ENCODE measurements around a stretch of chr11.

- PRO-cap, 3 experiments = no peak in any of the 3 experiments
- RAMPAGE, long total RNA, 4 experiments = no peak in any of the 4 experiments
- RRBS = no CpG with 5 or more reads among the region's 5 CpGs
These were observed 19.7 kb upstream of the PDE2A start for GRCh38 chr11:72693937-72694264.

DNA sequence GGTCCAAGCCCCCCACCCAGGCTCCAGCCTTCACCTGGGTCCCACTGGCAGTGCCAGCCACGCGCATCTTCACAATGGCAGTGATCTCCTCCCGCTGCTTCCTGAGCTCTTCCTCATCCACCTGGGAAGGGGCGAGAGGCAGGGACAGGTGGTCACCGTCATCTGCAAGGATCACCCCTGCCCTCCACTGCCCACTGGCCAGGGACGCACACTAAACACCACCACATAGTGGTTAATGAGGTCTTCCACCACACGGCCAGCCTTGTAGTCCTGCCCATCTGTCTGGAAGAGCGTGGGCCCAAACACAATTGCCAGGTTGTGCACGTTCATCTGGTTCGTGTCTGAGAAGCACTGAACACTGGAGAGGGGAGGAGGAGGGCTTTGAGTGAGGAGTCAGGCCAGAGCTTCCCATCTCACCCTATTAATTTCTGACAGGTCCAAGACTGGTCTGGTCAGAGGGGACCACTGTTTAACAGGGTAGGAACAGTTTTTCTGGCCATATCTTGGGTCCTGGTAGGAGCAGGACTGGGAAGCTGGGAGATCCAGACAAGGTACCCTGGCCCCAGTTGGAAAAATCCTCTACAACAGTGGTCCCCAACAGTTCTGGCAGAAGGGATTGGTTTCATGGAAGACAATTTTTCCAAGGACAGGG is 21.4 kb upstream of the PDE2A start:
- PRO-cap, 3 experiments = no peak in any of the 3 experiments
- RAMPAGE, long total RNA, 4 experiments = no peak in any of the 4 experiments
- RRBS = no CpG with 5 or more reads among the region's 10 CpGs

GRCh38 chr11:72696375-72696883 is 22.2 kb upstream of the PDE2A start:
- PRO-cap, 3 experiments = no peak in any of the 3 experiments
- RAMPAGE, long total RNA, 4 experiments = no peak in any of the 4 experiments
- RRBS = no CpG with 5 or more reads among the region's 9 CpGs

DNA sequence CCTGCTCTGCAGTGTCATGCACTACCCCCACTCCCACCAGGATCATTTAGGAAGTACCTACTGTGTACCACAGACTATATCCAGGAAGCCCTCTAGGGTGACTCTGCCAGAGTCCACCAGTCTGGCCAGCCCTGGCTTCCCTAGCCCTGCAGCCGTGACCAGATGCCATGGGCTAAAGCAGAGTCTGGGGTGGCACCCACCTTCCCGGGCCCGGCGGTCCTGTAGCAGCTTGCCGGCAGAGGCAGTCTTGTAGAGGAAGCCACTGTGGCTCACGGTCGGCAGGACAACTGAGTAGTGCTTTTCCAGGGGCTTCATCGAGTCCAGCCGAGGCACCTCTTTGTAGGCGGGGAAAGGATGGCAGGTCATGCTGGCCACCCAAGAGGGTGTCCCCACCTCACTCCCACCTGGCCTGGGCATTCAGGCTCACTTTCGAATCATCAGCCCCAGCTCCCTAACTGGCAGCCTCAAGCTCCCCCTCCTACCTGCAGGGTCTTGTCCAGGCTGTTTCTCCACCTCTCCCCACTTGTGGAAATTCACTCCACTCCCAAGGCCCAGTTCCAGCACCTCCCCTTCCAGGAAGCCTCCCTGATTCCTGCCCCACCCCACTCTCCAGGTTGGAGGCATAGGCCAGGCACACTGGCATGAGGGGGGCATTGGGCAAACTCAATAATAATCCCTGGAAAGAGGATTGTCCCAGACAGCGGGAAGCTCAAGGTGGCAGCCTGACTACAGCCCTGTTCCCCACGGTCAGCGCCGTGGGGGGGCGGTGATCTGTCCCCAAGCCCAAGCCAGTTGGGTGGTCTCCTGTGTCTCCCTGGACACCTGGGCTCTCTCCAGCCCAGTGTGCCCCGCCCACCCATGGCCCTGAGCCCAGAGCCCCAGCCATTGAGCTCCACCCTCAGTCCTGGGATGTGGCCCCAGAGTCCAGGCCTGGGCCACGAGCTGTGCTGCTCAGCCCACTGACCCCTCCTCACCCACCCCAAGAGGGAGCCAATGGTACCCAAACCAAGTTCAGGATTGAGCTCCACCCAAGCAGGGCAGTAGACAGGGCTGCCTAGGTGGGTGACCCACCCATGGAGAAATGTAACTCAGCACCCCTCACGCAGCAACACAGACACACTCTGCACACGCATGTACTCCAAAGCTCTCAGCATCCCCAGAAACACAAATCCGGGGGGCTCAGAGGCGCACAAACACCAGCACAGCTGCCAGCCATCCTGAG is 27.6 kb upstream of the PDE2A start:
- PRO-cap, 3 experiments = no peak in any of the 3 experiments
- RAMPAGE, long total RNA, 4 experiments = no peak in any of the 4 experiments
- RRBS = no CpG with 5 or more reads among the region's 22 CpGs

DNA sequence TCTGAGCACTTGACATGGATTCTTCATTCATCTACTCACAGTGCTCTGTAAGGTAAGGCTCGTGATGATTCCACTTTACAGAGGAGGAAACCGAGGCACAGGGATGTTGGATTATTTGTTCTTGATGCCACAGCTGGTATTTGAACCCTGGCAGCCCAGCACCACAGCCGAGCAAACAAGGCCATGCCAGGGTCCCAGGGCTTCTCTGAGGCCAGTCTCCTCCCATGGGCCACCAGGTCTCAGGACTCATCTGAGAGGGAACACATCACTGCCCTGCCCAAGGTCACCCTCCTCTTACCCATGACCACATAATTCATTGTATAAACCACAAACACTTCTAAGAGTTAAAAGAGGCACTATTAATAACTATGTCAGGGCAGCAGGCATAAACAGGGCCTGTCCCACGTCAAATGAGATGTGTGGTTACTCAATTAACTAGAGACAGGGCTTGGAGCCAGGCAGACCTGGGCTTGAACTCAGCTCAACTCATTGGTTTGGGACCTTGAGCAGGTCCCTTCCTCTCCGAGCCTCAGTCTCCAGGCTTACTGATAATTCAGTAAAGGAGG is 33.2 kb downstream of the ARAP1 start:
- PRO-cap, 3 experiments = peak in 1 of 3 experiments; most common plus-strand start position 489 of the sequence (in 1); most common minus-strand start position 241 of the sequence (in 1)
- RAMPAGE, long total RNA, 4 experiments = no peak in any of the 4 experiments
- RRBS = no CpG with 5 or more reads among the region's 5 CpGs

DNA sequence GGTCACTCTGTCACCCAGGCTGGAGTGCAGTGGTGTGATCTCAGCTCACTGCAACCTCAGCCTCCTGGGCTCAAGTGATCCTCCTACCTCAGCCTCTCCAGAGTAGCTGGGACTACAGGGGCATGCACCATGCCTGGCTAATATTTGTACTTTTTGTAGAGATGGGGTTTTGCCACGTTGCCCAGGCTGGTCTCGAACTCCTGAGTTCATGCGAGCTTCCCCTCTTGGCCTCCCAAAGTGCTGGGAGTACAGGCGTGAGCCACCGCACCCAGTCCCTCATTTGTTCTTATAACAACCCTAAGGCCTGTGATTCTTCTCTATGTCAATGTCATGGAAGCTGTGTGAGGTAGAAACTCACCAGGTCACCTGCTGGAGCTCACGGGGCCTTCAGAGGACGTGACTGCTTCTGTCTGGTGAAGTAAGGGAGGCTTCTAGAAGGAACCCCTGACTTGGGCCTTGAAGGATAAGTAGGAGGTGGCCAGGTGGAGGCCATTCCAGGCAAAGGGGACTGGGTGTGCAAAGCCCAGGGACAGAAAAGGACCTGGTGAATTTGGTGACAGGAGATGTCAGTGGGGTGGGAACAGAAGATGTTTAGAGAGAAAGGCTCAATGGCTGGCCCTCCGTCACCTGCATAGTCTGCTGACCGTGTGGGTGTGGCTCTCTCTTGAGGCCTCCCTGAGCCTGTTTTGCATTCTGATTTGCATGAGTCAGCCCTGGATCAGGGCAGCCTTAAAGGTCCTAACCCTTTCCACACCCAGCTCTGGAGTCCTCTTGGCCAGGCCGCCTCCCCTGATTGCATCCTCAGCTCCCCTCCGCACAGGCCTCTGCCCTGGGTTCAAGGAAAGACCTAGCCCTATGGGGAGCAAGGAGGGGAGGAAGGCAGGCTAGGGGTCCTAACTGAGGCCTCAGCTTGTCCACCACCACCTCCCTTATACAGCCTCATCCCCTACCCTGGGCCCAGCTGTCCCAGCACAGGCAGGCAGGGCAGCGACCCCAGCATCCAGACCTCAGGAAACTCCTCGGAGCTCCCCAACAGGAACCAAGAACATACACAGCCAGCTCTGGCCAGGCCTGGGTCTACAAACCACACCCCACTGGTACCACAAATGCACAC is 14.2 kb downstream of the ARAP1 start:
- PRO-cap, 3 experiments = peak in 2 of 3 experiments; most common plus-strand start position 763 of the sequence (in 1); most common minus-strand start position 638 of the sequence (in 1)
- RAMPAGE, long total RNA, 4 experiments = no peak in any of the 4 experiments
- RRBS = no CpG with 5 or more reads among the region's 13 CpGs

DNA sequence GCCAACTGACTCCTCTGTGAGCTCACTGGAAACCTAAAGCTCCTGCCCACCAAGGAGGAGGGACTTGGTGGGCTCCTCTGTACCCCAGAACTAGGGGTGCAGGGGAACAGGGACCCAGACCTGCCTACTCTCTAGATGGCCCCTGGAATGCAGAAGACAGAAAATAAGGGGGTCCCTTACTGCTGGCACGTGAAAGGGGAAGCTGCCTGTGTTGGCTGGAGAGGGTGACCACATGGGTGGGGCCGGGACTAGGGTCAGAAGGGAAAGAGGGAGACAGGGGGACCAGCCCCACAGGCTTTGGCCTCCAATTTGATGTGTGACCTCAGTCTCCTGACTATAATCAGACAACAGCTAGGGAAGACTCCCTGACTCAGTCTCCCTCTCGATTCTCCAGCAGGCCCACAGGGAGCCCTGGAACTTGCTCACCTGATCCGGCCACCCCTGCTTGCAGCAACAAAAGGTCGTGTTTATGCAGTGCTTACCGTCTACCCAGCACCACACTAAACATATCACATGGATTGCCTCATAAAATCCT is 10.3 kb downstream of the ARAP1 start:
- PRO-cap, 3 experiments = no peak in any of the 3 experiments
- RAMPAGE, long total RNA, 4 experiments = no peak in any of the 4 experiments
- RRBS = no CpG with 5 or more reads among the region's 6 CpGs

GRCh38 chr11:72754314-72755450 is 2.5 kb upstream of the ARAP1 start:
- PRO-cap, 3 experiments = peak in 2 of 3 experiments; most common plus-strand start chr11:72754474 (in 1)
- RAMPAGE, long total RNA, 4 experiments = start-site peak on the minus strand in 3 of 4 experiments, at chr11:72754954-72755134 at its widest, 63 to 415 reads per replicate
- RRBS = 79% methylated on average over 17 of the region's 59 CpGs

- PRO-cap, 3 experiments = no peak in any of the 3 experiments
- RAMPAGE, long total RNA, 4 experiments = no peak in any of the 4 experiments
- RRBS = no CpG with 5 or more reads among the region's 2 CpGs
These were observed 20.5 kb upstream of the ARAP1 start for GRCh38 chr11:72772626-72773203.

GRCh38 chr11:72776811-72777543 is 16.9 kb downstream of the STARD10 start:
- PRO-cap, 3 experiments = peak in 3 of 3 experiments; most common plus-strand start chr11:72777293 (in 2); most common minus-strand start chr11:72777176 (in 2)
- RAMPAGE, long total RNA, 4 experiments = no peak in any of the 4 experiments
- RRBS = no CpG with 5 or more reads among the region's 7 CpGs

DNA sequence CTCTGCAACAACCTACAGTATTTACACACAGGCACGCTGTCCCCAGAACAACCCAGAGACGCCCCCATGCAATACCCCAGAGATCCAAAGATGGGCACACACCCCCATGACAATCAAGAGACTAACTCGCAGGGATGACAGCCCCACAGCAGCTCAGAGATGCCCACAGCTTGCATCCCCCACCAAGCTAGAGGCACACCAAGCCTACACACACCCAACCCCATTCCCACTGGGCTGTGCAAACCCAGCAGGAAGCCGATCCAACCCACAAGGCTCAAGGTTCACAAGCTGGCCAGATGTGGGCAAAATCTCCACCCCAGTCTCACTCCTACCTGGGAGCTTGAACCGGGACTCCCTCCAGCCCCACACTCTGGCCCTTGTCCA is 11.7 kb downstream of the STARD10 start:
- PRO-cap, 3 experiments = peak in 1 of 3 experiments; most common minus-strand start position 324 of the sequence (in 1)
- RAMPAGE, long total RNA, 4 experiments = no peak in any of the 4 experiments
- RRBS = no CpG with 5 or more reads among the region's 5 CpGs

GRCh38 chr11:72807094-72807767 is 7.0 kb upstream of the ATG16L2 start:
- PRO-cap, 3 experiments = no peak in any of the 3 experiments
- RAMPAGE, long total RNA, 4 experiments = no peak in any of the 4 experiments
- RRBS = no CpG with 5 or more reads among the region's 5 CpGs

DNA sequence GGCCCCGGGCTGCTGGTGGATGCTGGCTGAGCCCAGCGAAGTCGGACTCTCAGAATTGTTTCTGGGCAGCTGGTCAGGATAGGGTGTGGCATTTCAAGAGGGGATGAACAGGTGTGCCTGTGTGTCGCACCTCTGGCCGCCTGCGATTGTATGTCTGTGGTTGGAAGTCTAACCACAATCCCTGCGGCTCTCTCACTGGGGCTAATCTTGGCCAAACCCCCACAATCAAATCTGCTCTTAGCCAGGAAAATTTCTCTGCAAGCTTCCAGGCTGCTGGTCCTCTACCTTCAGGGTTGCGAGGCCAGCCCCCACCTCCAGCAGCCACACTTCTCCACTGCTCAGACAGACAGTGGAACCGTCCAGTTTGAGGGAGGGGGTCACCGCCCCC is 897 bp downstream of the ATG16L2 start:
- PRO-cap, 3 experiments = no peak in any of the 3 experiments
- RAMPAGE, long total RNA, 4 experiments = no peak in any of the 4 experiments
- RRBS = no CpG with 5 or more reads among the region's 10 CpGs

- PRO-cap, 3 experiments = no peak in any of the 3 experiments
- RAMPAGE, long total RNA, 4 experiments = no peak in any of the 4 experiments
- RRBS = no CpG with 5 or more reads among the region's 4 CpGs
These were observed 128.2 kb downstream of the FCHSD2 start for GRCh38 chr11:73013668-73014622.

- PRO-cap, 3 experiments = no peak in any of the 3 experiments
- RAMPAGE, long total RNA, 4 experiments = no peak in any of the 4 experiments
- RRBS = no CpG with 5 or more reads among the region's 4 CpGs
These were observed 5.3 kb downstream of the FCHSD2 start for GRCh38 chr11:73136839-73137222.

- PRO-cap, 3 experiments = no peak in any of the 3 experiments
- RAMPAGE, long total RNA, 4 experiments = no peak in any of the 4 experiments
- RRBS = no CpG with 5 or more reads among the region's 6 CpGs
These were observed 11.0 kb upstream of the FCHSD2 start for GRCh38 chr11:73152823-73153883.

DNA sequence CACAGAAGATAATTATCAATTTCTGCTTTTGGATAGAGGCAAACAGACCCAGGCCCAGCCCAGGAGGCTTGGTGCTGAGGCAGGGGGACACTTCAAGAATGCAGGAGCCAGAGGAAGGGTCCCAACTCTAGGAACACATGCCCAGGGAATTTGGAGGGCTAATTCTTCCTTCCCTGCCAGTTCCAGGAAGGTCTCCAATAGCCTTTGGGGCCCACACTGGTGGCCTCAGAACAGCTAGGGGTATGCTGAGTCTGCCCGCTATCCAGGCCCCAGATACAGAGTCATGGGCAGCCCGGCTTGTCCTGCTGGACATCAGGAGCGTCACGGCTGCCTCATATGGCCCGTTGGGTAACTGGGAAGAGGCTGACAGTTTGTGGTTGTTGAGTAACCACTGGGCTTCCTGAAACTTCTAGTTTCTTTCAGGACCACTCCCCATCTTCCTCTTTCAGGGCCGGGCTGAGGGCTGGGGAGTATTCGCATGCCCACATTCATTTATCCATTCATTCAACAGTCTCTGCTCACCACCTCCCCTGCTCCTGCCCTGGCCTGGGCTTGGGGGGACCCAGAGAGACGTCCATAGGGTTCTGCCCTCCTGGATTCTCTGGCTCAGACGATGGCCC is 13.5 kb upstream of the P2RY2 start:
- PRO-cap, 3 experiments = peak in 1 of 3 experiments; most common plus-strand start position 498 of the sequence (in 1); most common minus-strand start position 275 of the sequence (in 1)
- RAMPAGE, long total RNA, 4 experiments = no peak in any of the 4 experiments
- RRBS = no CpG with 5 or more reads among the region's 9 CpGs

DNA sequence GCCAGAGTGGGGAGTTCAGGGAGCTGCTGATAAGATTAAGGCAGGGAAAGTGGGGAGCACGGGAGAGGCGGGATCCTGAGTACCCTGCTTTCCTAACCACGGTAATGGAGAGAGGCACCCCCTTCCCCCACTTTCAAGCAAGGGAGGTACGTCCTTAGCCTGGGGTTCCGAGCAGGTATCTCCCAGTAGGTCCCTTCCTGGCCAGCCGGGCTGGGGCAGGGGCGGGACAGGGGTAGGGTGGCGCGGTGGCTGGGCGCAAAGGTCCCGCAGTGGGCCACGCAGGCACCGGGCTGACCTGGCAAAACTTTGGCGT is 393 bp upstream of the P2RY2 start:
- PRO-cap, 3 experiments = no peak in any of the 3 experiments
- RAMPAGE, long total RNA, 4 experiments = no peak in any of the 4 experiments
- RRBS = 17% methylated on average over 7 of the region's 14 CpGs

DNA sequence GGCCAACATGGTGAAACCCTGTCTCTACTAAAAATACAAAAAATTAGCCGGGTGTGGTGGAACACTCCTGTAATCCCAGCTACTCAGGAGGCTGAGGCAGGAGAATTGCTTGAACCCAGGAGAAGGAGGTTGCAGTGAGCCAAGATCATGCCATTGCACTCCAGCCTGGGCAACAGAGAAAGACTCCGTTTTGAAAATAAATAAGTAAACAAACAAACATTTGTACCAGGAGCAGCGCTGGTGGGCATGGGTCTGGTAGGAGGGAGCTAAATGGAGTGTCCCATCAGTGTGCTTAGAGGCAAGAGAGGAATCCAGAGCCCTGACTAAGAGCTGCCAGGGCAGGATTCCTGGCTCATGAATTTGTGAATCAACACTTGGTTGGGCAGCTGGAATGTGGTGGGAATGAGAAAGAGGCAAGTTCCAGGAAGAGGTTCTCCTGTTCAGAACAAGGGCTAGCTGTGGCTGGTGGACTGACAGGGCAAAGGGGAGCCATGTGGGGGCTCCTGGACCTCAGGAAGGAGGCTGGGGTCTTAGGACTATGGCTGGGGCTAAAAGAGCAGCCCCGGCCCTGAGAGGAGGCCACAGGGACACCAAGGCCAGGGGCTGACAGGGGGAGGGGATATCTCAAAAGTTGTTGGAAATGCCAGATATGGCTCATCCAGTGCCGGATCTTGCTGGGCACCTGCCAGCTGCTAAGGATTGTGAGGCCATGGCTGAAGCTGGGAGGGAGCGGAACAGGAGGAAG is 14.8 kb upstream of the P2RY6 start:
- PRO-cap, 3 experiments = peak in 1 of 3 experiments; most common plus-strand start position 710 of the sequence (in 1)
- RAMPAGE, long total RNA, 4 experiments = no peak in any of the 4 experiments
- RRBS = 55% methylated on average over 2 of the region's 6 CpGs

DNA sequence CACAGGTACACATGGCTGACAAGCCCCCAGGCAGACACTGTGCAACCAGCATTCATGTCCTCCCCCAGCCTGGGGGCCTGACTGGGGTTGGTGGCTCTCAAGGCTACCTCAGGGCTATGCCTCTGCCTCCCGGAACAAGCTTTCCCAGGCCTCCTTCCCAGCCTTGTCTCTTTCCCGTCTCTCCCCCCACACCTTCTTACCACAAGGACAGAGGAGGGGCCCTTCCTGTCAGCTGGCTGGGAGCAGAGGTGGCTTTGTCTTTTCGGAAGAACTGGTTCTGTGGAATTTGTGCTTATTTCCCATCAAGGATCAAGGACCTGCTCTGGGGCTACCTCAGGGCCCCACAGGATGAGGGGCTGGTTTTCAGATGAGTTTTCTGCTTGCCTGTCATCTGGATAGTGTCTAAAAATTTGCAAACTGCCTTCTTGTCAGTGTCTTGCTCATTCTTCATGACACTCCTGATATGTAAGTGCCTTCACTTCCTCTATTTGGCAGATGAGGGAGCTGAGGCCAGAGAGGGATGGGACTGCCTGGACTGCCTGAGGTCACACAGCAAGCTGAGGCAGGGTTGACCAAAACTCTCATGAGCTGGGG is 2.4 kb upstream of the P2RY6 start:
- PRO-cap, 3 experiments = no peak in any of the 3 experiments
- RAMPAGE, long total RNA, 4 experiments = no peak in any of the 4 experiments
- RRBS = no CpG with 5 or more reads among the region's 3 CpGs

All from adrenal gland (tissue), 7 donors.